ENCODE data around the gene NPEPPS.

DNA sequence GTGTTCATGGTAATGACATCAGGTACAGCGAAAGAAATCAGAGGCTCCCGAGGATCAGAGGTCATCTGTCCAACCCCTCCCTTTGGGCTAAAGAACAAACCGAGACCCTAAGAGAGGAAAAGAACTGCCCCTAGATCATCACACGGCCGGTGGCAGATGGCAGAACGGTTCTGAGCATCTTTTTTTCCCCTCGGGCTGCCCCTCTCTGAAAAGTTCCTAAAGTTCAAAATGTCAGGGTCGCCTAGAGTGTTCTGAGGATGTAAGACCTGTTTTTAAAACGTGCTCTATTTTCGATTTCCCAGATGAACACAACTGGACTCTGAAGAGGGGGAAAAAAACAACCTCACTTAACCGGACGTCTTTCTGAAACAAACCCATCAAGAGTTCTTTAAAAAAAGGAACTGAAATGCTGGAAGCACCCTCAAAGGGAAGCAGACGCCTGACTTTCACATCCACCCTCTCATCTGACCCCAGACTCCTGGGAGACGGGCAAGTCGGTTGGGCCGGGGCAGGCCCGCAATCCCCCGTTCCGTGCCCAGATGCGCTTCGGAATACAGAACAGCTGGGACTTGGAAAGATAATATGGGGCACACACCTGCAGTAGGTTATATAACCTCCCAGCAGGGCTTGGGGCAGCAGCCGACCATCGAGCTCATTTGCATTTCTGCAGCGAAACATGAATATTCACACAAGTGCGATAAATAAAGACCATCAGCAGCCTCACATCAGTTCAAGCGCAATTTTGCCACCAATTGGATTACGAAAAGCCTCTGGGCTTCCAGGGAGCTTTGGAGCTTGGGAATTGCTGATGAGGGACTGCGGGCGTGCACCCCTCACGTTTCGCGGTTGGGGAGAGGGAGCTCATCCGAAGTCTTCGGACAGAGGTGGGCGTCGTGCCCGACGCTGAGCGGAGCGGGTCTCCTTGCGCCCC, 3.8 kb downstream of the ARHGAP27 start:
- PRO-cap, 4 experiments: no peak in any of the 4 experiments
- RAMPAGE, long total RNA, 2 experiments: no peak in any of the 2 experiments

GRCh38 chr17:45435662-45436113, 3.0 kb upstream of the ARHGAP27 start:
- PRO-cap, 4 experiments: no peak in any of the 4 experiments
- RAMPAGE, long total RNA, 2 experiments: no peak in any of the 2 experiments

- PRO-cap, 4 experiments: no peak in any of the 4 experiments
- RAMPAGE, long total RNA, 2 experiments: no peak in any of the 2 experiments
Measured at GRCh38 chr17:45441832-45442300, 9.2 kb upstream of the ARHGAP27 start.

DNA sequence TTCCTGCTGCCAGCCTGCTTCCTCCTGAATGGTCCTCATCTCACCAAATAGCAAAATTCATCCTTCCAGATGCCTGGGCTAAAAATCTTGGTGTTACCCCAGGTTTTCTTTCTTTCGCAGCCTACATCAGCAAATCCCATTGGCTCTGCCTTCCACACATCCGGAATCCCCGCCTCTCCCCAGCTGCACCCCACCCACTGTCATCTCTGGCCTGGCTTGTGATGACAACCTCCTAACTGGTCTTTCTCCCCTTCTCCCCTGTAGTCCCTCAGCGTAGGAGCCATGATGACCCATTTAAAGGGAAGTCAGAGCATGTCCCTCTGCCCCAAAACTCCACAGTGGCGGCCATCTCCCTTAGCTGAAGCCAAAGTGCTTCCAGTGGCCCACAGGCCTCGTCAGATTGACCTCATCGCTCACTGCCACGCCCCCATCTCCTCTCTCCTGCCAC, 22.9 kb upstream of the ARHGAP27 start:
- PRO-cap, 4 experiments: no peak in any of the 4 experiments
- RAMPAGE, long total RNA, 2 experiments: no peak in any of the 2 experiments

- PRO-cap, 4 experiments: peak in 3 of 4 experiments; most common plus-strand start chr17:45584526 (in 1); most common minus-strand start chr17:45584613 (in 1)
- RAMPAGE, long total RNA, 2 experiments: no peak in any of the 2 experiments
Measured at GRCh38 chr17:45584032-45585045, 93.8 kb upstream of the PLEKHM1 start.

- PRO-cap, 4 experiments: peak in 3 of 4 experiments; most common minus-strand start chr17:46033146 (in 3)
- RAMPAGE, long total RNA, 2 experiments: no peak in any of the 2 experiments
Measured at GRCh38 chr17:46032693-46033224, 33.7 kb downstream of the STH start.

DNA sequence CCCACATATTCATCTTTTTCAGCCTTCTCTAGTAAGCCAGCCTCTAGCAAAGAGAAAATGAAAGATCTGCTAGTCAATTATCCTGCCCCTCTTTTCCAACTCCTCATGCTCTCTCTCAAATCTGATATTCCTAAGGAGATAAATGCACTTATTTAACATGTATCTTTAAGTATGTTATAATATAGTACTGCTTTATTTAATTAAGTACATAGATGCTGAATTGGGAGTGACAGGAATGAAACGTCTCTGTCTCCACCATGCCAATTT, 23.7 kb downstream of the KANSL1 start:
- PRO-cap, 4 experiments: no peak in any of the 4 experiments
- RAMPAGE, long total RNA, 2 experiments: no peak in any of the 2 experiments

DNA sequence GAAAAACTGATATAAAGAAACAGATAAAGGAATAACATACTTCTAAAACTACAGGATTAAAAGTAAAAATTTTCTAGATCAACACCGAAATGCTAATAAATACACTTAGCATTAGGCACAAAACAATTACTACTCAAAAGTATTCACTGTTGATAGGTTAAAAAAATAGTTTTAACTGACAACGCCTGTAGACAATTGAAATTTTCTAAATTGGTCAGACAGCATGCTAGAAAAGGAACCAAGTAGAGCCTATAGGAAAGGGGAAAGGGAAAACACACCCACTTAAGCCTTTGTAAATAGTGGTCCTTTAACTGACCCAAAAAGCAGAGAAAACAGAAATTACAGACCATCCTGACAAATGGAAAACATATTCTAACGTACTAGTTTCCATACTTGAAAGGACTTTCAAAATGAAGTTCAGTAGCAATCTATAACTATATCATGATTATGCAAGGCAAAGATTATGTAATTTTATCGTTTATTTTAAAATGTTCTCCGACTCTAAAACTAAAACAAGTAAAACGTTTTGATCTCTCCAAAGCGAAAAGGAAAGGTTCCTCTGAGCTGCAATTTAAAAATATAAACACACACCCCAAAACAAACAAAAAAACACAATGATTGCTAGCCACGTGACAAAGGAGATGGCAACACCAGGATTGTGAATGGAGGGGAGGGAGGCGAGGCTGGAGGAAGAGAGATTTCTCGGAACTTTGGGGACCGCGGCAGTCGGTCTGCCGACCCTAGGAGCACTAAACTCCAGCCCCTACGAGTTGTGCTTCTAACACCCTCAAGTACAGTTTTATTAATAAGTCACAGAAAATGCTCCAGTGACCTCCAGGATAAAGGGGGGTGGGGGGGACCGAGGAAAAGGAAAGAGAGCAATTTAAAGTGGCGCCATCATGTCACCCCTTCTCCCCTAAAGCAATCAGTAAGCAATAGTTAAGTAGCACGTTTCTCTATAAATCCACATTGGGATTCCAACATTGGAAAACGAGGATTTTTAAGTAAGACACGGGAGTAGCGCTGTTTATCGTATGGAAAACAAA, 1.7 kb downstream of the KANSL1 start:
- PRO-cap, 4 experiments: peak in 4 of 4 experiments; most common plus-strand start position 659 of the sequence (in 3)
- RAMPAGE, long total RNA, 2 experiments: no peak in any of the 2 experiments

- PRO-cap, 4 experiments: peak in 4 of 4 experiments; most common plus-strand start chr17:46267053 (in 4); most common minus-strand start chr17:46266883 (in 3)
- RAMPAGE, long total RNA, 2 experiments: no peak in any of the 2 experiments
Measured at GRCh38 chr17:46266657-46267713, 27.9 kb upstream of the LRRC37A start.

GRCh38 chr17:46758613-46759535, 59.6 kb downstream of the WNT3 start:
- PRO-cap, 4 experiments: peak in 1 of 4 experiments; most common plus-strand start chr17:46758906 (in 1)
- RAMPAGE, long total RNA, 2 experiments: no peak in any of the 2 experiments

- PRO-cap, 4 experiments: no peak in any of the 4 experiments
- RAMPAGE, long total RNA, 2 experiments: no peak in any of the 2 experiments
Measured at GRCh38 chr17:46833535-46834006, 15.1 kb upstream of the WNT3 start.

- PRO-cap, 4 experiments: peak in 1 of 4 experiments; most common plus-strand start chr17:46943258 (in 1)
- RAMPAGE, long total RNA, 2 experiments: no peak in any of the 2 experiments
Measured at GRCh38 chr17:46943201-46943404, 20.1 kb downstream of the GOSR2 start.

DNA sequence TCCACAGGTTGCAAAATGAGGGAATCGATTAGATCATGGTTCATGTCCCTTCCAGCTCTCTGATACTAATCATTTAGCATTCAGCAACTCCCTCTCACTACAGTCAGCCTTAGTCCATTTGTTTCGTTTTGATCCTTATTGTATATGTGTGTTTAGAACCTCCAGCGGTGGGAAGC, 21.0 kb downstream of the MYL4 start:
- PRO-cap, 4 experiments: peak in 3 of 4 experiments; most common plus-strand start position 76 of the sequence (in 2)
- RAMPAGE, long total RNA, 2 experiments: no peak in any of the 2 experiments

DNA sequence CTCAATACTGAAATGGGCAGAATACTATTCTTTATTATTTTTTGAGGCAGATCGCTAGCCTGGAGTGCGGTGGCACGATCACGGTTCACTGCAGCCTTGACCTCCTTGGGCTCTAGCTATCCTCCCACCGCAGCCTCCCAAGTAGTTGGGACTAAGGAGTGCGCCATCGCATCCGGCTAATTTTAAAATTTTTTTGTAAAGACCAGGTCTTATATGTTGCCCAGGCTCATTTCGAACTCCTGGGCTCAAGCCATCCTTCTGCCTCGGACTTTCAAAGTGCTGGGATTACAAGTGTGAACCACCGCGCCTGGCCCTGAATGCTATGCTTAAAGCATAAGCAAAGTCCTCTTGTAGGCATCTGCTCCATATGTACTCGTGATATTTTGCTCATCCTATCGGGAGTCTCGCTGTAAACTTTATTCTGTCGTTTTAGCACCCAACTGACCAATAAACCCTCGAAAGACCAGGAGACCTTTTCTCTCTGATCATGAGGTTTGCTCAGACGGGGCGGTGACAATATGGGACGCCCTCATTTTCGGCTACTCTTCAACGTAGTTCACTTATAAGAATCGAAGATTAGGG, 39.3 kb upstream of the NPEPPS start:
- PRO-cap, 4 experiments: peak in 1 of 4 experiments; most common plus-strand start position 501 of the sequence (in 1)
- RAMPAGE, long total RNA, 2 experiments: no peak in any of the 2 experiments

DNA sequence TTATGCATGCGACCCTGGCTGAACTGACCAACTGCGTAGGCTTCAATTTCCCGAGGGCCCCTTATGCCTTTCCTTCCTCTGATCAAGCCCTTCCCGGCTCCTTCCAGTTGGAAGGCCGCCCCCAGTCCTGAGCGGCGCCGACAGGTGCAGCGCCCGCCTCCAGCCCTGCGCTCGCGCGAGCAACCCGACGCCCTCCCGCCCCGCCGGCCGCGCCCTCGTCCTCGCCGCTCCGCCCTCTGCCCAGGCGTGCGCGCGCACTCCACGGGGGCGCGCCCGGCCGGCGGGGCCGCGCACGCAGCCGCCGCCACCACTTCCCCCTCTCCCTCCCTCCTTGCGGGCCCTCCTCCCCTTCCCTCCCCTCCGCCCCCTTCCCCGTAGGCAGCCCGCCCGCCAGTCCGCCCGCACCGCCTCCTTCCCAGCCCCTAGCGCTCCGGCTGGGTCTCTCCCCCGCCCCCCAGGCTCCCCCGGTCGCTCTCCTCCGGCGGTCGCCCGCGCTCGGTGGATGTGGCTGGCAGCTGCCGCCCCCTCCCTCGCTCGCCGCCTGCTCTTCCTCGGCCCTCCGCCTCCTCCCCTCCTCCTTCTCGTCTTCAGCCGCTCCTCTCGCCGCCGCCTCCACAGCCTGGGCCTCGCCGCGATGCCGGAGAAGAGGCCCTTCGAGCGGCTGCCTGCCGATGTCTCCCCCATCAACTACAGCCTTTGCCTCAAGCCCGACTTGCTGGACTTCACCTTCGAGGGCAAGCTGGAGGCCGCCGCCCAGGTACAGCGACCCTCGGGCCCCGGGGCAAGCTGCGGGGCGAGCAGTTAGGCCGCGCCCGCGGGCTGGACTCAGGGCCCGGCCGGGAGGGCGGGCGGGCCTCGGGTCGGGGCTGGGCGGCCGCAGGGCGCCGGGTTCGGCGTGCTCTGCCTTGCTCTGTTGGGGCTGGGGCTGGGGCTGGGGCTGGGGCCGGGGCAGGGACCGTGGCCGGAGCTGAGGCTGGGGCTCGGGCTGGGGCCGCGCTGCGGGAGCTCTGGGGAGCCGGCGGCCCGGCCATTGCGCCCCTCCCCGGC, at the start of gene NPEPPS:
TSS of gene NPEPPS (plus strand) at position 310 of the 1,047 bp plus-strand sequence.
- PRO-cap, 4 experiments: peak in 4 of 4 experiments; most common plus-strand start position 404 of the sequence (in 3); most common minus-strand start position 167 of the sequence (in 2)
- RAMPAGE, long total RNA, 2 experiments: start-site peak on the plus strand in 2 of 2 experiments, centred at positions 453 to 648 of the sequence, 20 to 38 reads per replicate

- PRO-cap, 4 experiments: no peak in any of the 4 experiments
- RAMPAGE, long total RNA, 2 experiments: no peak in any of the 2 experiments
Measured at GRCh38 chr17:47679948-47680235, 14.1 kb upstream of the TBKBP1 start.

GRCh38 chr17:47701526-47702026, 7.6 kb downstream of the TBKBP1 start:
- PRO-cap, 4 experiments: no peak in any of the 4 experiments
- RAMPAGE, long total RNA, 2 experiments: no peak in any of the 2 experiments

DNA sequence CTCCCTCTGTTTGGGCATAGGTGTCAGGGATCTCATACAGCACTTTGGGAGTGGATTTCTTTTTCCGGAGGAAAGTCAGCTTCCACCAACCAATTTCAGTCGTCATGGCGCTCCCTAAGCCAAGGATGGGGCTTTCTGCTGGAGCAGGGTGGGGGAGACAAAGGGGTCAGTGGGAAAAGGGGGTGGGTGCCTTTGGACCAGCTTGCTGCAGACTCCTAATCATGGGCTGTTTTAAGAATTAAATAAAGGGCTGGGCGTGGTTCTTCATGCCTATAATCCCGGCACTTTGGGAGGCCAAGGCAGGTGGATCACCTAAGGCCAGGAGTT, 4.6 kb downstream of the PRR15L start:
- PRO-cap, 4 experiments: no peak in any of the 4 experiments
- RAMPAGE, long total RNA, 2 experiments: no peak in any of the 2 experiments

GRCh38 chr17:47967532-47968186, 3.3 kb upstream of the CDK5RAP3 start:
- PRO-cap, 4 experiments: no peak in any of the 4 experiments
- RAMPAGE, long total RNA, 2 experiments: no peak in any of the 2 experiments

- PRO-cap, 4 experiments: peak in 3 of 4 experiments; most common plus-strand start chr17:48023979 (in 1); most common minus-strand start chr17:48023977 (in 2)
- RAMPAGE, long total RNA, 2 experiments: no peak in any of the 2 experiments
Measured at GRCh38 chr17:48023668-48024893, 13.5 kb downstream of the COPZ2 start.

All from right lobe of liver (tissue), 4 donors.